ENCODE results near the genes IRAG2, ITPR2 and PPFIBP1.

- PRO-cap = unidirectional peak, plus-strand start at chr12:25052254; bidirectional peak, plus-strand start at chr12:25052706, minus-strand start at chr12:25052495
Measured at GRCh38 chr12:25052161-25053281, at the start of gene IRAG2. Gene IRAG2, plus strand, starts transcription at chr12:25052706.

GRCh38 chr12:25054144-25054483, 1.6 kb downstream of the IRAG2 start:
- PRO-cap = no peak

DNA sequence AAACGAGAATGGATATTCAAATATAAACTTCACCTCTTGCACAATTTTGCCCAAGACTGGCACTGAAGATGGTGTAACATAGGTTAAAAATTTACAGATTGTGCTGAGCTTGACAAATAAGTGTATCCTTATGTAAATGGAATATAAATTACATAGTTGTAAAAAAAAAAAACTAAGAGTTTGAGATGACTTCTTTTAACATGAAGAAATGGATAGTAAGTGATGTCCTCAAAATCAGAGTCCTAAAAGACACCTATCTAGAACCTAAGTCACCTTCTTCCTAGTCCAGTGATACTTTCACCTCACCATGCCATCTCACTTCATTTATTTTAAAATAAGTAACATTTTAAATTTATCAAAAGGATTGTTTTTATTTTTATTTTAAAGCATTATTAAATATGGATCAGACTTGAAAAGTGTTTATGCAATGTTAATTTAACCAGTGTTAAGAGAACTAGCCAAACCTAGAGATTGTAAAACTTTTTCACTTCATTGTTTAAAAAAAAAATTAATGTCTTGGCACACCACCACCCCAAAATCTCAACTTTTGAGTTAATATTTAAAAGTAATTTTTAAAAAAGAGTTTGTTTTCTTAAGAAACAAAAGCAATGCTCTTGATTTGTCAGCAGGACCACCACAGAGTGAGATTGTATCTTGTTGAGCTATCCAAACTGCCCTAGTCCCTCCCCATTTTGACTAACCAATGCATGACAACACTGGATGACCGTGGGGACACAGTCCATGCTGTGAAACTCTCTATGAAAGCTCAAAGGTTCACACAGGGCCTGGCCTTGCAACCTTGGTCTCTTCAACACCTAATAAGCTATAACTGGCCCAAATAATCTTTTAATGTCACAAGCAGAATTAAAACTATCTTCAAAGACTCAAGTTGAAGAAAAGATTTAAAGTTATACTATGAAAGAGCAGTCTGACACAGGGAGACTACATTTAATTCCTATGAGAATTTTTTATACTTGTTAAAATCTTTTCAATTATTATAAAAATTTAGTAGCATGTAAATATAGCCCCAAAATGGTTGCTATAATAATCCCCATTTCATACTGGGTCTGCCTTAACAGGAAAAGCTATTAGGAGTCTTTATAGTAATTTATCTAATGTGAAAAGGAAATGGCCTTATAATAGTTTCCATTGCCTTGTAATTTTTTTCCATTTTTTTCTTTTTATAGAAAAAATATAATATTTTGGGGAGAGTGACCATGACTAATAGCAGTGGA, 13.4 kb downstream of the ETFRF1 start:
- PRO-cap = no peak

GRCh38 chr12:25213644-25214065, 18.6 kb downstream of the ETFRF1 start:
- PRO-cap = no peak

DNA sequence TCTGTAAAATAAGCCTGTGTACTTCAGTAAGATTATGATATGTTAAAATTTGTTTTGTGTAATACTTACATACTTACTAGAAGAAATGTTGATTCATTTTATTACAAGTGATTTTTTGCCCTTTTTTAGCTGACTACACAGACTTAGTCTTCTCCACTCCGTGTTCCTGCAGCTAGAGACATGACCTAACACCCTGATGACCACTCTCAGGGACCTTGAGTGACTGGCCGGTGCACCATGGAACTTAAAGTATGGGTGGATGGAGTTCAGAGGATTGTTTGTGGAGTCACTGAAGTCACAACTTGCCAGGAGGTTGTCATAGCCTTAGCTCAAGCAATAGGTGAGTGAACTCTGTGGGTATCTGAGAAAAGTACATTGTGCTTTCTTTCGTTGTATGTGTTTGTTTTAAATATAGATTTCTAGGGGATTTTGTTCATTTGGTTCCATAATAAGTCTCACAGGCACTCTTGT, 69.7 kb downstream of the BHLHE41 start:
- PRO-cap = no peak

- PRO-cap = no peak
Measured at GRCh38 chr12:26109029-26109878, 15.6 kb downstream of the BHLHE41 start.

- PRO-cap = no peak
Measured at GRCh38 chr12:26156626-26157006, 31.8 kb upstream of the BHLHE41 start.

GRCh38 chr12:26185443-26186045, 9.8 kb upstream of the SSPN start:
- PRO-cap = no peak

- PRO-cap = no peak
Measured at GRCh38 chr12:26239333-26239974, 44.1 kb downstream of the SSPN start.

DNA sequence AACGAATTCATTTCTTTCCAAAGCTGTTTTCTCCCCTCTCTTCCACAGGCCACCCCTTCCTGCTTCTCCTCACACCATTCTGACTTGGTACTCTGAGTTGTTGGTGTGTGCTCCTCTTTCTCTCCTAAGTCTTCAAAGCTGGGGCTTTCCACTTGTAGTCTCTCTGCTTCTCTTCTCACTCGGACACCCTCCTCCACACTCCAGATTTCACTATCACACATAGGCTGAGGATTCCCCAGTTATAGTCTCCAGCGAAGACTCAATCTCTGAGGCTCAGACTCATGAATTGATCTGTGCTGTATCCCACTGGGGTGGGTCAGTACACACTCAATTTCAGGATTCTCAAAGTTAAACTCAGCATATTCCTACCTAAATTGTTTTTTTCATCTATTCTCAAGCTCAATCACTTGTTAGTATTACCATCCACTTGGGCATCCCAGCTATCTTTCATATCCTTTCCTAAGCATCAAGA, 201.1 kb downstream of the SSPN start:
- PRO-cap = no peak

- PRO-cap = no peak
Measured at GRCh38 chr12:26473324-26473618, 277.9 kb downstream of the SSPN start.

DNA sequence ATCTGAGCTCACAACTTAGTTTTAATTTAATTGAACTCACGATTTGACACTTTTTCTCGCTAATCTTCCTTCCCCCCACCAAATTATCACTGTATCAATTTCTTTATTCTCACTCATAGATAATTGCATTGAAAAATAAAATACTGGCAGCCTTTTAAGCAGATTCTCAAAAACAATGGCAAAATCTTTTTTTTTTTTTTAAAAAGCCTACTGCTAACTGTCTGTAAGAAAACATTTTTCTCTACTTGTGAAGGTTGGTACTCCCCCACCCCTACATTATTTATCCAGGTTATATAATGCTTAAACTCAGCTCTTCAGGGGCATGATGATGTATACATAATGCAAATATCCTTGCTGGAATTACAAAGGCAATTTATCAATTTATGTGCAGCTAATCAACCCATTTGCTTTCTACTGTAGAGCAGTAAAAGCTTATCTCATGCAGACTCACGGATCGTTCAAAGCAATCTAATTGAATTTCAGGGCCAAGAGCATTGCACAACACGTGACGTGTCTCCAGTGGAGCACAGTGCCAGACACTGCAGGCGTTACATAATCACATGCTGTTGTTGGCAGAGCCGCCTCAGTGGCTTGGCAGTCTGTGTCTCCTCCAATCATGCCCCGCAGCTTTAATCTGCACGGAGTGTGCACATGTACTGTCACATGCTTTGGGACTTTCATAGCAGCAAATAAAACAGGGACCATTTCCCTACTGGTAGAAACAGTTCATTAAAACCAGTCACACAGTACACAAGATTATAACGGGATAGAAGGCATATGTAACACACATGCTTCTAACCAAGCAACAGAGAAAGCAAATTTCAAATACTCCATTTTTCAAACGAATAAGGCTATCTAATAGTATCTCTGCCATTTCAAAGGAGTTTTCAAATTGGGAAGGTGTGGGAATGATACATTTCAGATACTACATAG, 309.4 kb downstream of the ITPR2 start:
- PRO-cap = unidirectional peak, plus-strand start at position 759 of the sequence

DNA sequence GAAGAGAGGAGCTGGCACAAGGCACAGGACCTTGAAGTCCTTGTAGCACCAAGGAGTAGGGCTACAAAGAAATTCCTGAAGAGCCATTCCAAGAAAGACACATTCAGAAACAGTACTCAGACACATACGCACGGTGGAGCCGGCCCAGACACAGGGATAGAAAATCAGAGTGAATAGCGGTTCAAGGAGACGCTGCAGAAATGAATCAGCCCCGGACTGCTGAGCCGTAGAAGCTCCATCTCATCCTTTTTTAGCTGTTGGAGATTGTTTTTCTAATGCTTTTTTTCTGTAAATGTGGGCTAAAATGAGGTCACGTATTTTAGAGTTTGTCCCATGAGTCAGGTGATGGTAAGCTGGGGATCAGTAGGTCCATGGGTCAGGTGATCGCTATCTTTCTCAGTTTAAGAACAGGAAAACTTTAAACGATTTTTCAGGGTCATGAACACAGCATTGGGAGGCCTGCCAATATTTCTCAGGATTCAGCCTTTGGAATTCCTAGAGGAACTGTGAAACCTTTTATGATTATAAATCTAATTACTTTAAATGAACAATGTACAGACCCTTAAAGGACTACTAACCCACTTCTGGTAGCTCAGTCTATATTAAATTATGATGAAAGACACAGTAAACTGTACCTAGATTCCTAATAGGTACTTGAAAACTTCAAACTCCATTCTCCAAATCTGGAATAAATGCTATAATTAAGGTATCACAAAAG, 202.4 kb downstream of the ITPR2 start:
- PRO-cap = no peak

DNA sequence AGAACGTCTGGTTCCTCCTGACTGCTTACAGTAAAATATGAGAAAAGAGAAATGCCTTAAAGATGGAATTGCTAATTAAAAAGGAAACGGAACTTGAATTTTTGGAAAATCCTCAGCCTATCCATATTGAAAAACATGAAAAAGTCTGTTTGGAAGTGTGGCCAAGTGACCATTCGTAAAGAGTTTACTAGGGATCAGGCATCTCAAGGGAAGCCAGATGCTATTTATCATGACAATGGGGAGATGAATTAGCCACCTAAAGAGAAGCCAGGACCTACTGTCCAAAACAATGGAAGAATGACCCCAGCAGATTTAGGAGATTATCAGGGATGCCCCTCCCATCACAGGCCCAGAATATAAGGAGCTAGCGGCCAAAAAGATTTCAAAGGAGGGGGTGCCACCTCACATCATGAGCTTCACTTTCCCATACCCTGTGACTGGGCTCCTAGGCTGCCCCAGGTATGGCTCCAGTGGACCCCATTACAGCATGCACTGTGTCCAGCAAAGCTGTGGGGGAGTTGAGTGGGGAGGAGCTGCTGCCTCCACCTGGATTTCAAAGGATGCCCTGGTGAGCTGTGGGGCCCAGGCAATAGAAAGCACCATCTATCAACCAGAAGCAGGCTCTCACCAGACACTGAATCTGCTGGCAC, 189.1 kb downstream of the ITPR2 start:
- PRO-cap = no peak

DNA sequence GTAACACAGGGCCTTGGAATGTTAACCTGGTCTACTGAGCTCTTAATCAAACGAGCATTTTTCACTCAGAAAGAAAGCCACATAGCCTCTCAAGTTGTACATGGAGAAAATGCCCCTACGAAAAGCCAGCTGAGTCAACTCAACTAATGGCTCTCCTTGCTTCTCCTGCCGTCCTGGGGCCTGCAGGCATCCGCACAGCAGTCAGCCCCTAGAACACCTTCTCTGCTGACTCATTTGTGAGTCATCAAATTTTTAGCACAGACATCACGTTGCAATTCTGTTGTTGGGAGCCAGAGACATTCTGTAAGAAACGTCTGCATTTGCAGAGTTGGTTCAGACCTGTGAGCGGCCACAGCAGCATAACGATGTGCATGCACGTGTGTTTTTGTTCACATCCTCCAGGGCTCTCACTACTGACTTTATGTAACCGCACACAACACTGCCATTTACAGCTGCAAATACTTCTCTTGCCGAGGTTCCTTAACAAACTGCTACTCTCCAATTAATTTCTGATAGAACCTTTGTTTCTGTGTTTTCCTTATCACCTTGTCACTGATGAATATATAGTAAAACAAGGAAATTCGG, 141.4 kb downstream of the ITPR2 start:
- PRO-cap = no peak

GRCh38 chr12:26714762-26715990, 117.8 kb downstream of the ITPR2 start:
- PRO-cap = no peak

DNA sequence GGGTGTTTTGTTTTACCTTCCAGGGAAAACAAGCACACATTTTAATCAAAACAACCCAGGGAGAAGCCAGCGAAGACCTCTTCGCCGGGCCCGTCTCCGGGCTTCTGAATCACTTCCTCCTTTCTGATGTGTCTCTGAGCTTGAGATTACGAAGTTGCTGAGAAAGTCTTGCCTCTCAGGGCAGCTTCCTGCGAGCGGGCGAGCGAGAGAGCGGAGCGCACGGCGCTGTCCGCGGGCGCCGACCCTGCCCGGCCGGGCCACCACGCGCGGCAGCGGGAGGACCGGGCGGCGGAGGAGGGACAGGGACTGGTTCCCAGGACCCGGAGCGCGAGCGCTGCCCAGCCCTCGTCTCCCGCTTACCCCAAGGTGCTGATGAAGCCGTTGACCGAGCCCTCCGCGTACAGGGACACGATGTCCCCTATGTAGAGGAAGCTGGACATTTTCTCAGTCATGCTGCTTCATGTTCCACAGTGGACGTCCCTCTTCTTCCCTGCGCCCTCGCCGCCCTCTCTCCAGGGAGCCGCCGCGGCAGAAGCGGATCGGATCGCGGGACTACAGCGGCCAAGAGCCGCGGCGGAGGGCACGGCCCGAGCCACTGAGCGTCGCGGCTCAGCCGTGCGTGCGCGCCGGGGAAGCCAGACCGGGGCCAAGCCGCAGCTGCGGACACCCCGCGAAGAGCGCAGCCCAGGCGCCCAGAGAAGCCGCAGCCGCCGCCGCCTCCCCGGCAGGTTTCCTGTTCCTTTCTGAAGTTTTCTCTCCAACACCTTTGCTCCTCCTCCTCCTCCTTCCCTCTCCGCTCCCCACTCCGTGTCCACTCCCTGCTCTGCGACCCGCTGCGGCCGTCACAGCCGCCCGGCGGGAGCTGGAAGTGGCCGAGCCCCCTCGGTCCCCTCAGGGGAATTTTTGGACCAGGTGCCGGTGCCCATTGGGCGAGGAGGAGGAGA, at the start of gene ITPR2:
Gene ITPR2, minus strand, starts transcription at position 865 of the 944 bp plus-strand sequence.
- PRO-cap = bidirectional peak, plus-strand start at position 186 of the sequence, minus-strand start at position 106 of the sequence; bidirectional peak, plus-strand start outside the sequence, minus-strand start at position 864 of the sequence

GRCh38 chr12:27013496-27013848, 712 bp downstream of the TM7SF3 start:
- PRO-cap = no peak

DNA sequence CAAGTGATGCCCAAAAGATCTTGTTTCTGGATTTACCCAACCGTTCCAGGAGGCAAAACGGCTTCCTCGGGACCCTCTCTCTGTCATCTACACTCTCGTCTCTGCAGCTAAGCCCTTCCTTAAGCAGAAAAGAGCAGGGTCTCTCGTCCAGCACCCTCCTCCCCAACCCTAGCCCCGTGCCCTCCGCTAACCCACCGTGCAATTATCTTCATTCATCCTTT, 327 bp upstream of the BMAL2 start:
- PRO-cap = no peak

DNA sequence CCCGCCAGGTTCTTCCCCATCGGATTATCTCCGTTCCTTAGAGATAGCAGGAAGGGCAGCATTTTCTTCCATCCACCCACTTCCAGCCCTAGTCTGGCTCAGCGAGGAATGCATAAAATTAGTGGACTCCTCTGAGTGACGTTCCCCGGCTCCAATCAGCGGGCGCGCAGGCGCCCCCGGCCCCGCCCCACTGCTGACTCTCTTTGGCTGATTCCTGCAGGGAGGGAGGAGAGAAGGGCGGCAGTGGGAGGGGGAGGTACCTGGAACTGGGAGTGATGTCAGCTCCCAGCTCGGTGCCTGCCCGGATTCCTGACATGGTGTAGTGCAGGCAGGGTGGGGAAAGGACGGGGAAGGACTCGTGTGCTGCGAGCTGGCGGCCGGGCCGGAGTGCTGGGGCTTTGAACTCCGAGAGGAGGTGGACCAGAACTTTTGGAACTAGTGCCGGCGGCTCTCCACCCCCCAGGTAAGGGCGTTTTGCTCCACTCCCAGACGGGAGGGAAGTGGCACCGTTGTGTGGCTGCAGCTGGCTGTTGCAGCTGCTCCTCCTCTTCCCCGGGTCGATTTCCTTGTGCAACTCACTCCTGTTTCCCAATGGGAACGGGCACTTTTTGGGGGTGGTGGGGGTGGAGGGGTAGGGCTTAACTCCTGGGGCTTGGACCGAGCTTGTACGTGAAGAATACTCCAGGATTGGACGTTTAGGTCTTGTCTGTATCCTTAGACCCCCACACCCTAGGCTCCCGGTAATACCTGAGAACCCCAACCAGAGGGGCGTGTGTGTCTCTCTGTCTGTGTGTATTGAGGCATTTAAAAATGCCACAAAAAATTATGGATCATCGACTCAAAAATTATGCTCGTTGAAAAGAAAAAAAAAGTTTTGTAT, at the start of gene PPFIBP1:
Gene PPFIBP1, plus strand, starts transcription at position 304 of the 880 bp plus-strand sequence.
- PRO-cap = bidirectional peak, plus-strand start at position 304 of the sequence, minus-strand start at position 100 of the sequence; bidirectional peak, plus-strand start at position 509 of the sequence, minus-strand start at position 515 of the sequence